Myometrial cell (primary cell): ENCODE measurements around the genes MRPS6 and C21orf140.

GRCh38 chr21:33626176-33626508 is 15.4 kb downstream of the CRYZL1 start:
- RAMPAGE, long total RNA: no peak

DNA sequence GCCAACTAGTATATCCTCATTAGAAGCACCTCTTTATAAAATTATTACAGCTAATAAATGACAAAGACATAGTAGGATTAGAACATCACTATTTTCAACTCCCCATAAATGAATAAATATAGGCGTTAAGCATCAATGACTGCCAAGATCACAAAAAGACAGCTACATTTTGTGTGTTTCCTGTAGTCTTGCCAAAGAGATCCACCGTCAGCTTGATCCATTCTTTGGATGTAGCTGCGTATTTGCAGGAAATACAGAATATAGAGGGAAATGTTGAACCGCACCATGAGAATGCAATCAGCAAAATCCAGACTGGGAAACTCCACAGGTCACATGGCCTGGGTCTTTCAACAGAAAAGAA is 102.6 kb downstream of the ITSN1 start:
- RAMPAGE, long total RNA: no peak

DNA sequence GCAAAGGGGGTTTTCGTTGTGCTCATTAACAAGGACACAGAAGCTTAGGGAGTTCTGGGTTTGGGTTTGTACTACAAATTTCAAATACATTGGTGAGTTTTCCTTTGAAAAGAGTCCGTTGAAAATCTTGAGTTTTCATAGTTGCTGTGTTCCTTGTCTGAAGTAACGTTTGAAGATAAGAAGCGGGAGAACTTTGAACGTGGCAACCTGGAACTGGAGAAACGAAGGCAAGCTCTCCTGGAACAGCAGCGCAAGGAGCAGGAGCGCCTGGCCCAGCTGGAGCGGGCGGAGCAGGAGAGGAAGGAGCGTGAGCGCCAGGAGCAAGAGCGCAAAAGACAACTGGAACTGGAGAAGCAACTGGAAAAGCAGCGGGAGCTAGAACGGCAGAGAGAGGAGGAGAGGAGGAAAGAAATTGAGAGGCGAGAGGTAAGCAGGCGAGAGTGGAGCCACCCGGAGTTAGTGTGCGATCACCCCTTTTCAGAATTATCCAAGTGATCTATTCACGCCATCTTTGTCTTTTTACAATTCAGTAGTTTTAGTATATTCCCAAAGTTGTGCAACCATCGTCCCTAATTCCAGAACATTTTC is 129.7 kb downstream of the ITSN1 start:
- RAMPAGE, long total RNA: no peak

DNA sequence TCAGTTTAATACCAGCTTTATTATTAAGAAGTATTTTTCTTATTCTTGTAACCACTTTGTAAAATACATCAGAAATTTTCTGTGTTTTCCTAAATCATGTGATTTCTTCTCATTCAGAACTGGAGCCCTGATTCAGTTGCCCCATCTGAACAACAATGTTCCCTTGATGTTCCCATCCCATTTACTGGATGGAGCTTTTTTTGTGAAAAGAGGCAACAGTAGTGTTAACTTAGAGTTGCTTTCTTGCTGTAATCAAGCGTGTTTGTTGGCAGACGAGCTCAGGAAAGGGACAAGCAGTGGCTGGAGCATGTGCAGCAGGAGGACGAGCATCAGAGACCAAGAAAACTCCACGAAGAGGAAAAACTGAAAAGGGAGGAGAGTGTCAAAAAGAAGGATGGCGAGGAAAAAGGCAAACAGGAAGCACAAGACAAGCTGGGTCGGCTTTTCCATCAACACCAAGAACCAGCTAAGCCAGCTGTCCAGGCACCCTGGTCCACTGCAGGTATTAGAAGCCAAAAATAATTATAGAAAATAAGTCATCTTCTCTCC is 118.4 kb downstream of the ATP5PO start:
- RAMPAGE, long total RNA: no peak

DNA sequence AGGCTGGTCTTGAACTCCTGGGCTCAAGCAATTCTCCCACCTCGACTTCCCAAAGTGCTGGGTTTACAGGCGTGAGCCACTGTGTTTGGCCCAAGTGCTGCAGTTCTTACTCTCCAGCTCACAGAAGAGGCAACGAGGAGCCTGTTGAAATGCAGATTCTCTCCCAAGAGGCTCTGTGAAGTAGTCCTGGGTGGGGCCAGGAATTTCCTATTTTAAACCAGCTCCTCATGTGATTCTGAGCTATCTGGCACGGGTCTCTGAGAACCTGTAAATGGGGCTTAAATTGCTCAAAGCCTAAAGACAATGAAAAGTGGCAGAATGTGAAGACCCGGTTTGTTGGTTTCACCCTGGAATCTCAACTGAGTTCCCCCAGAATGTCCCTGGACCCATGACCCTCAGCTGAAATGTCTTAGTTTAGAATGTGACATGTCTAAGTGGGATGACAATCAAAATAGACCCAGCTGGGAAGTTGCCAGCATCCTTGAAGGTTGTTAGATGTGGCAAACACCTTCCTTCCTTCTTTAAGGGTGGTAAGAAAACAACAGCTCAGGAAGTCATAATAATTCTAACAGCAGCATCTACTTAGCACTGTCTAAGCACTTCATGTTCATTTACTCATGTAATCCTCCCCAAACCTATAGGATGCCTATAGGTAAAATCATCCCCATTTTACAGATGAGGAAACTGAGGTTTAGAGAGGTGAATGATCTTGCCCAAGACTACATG is 20.8 kb upstream of the ATP5PO start:
- RAMPAGE, long total RNA: no peak

DNA sequence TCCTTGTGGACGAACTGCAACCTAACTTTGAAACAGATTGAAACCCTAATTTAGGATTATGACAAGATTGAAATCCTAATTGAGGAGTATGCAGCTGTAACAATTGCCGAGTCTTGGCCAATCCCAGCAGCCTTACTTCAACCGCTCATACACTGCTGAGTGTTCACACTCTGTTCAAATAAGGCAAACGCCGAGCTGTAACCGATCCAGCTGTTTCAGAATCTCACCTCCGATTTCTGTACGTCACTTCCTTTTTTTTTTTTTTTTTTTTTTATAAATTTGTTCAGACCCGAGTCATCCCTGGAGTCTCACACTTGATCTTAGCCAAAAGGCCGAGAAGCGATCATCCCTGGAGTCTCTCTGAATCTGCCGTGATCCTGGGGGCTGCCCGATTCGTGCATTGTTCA is 22.3 kb upstream of the ATP5PO start:
- RAMPAGE, long total RNA: no peak

GRCh38 chr21:33948154-33949156 is 32.9 kb upstream of the ATP5PO start:
- RAMPAGE, long total RNA: no peak

DNA sequence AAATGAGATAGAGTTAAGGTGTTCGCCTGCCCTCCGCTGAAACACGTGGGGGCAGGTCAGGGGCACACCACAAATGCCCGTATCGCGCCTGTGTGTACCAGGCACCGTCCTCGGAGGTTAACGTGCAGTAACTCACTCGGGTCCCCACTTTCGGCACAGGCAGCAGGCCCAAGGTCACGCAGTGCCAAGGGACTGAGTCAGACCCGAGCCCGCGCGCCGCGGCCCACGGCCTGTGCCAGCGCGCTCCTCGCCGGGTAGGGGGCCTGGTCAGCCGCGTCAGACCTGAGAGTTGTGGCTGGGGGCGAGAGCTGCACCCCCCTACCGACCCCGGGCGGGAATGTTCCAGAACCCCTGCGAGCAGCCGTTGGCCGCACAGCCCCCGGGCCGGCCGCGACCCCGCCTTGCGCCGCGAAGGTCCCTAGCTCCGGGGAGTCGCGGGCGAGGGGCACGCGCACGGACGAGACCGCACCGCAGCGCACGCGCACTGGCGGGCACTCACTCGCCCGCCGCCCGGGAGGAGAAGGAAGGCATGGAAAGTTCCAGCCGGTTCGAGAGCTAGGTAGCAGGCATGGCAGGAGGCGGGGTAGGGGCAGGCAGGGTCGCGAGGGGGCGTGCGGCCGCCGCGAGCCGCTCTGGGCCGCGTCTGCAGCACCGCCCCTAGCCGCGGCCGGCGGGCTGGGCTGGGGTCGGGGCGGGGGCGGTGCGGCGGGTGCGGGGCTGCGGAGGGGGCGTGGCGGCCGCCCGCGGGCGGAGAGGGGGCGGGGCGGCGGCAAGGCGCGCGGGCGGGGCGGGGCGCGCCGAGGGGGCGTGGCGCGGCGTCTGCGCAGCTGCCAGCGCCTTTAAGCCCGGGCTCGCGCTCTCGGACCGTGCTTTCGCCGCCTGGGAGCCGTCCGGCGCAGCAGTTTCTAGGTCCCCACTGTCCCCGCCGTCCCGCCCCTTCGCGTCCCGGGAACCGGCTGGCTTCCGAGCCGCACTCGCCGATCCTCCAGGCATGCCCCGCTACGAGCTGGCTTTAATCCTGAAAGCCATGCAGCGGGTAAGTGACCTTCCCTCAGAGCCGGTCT is at the start of gene MRPS6:
MRPS6 (plus strand) TSS at position 869 of the 1,064 bp plus-strand sequence.
- RAMPAGE, long total RNA: start-site peak on the plus strand centred at position 923 of the sequence, 115 bp wide, 972 and 133 reads in 2 replicates

GRCh38 chr21:34198236-34198418 is 124.7 kb downstream of the MRPS6 start:
- RAMPAGE, long total RNA: no peak

DNA sequence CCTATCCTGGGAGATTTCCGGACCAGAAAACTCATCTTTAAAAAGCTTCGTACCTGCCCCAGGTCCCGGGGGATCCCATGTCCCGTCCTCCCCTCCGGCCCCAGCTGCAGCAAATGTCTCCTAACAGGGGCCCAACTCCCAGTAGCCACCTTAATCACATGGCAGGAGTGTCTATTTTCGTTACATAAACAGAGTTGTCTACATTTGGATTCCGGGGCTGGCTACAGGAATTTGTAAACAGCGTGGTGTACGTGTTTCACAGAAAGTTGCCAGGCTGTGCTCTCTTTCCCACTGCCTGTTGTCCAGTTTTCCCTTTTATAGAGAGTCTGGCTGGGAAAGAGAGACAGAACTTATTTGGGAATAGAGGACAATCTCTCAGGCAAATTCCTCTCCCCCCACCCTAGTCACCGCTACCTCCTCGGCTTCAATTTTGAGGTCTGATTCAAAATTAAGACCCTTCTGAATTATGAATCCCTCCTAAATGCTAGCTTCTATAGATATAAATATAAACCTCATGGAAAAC is 17.8 kb upstream of the KCNE2 start:
- RAMPAGE, long total RNA: no peak

GRCh38 chr21:34401014-34401450 is at the start of gene C21orf140:
Gene C21orf140 (minus strand): TSS chr21:34401072.
- RAMPAGE, long total RNA: no peak

DNA sequence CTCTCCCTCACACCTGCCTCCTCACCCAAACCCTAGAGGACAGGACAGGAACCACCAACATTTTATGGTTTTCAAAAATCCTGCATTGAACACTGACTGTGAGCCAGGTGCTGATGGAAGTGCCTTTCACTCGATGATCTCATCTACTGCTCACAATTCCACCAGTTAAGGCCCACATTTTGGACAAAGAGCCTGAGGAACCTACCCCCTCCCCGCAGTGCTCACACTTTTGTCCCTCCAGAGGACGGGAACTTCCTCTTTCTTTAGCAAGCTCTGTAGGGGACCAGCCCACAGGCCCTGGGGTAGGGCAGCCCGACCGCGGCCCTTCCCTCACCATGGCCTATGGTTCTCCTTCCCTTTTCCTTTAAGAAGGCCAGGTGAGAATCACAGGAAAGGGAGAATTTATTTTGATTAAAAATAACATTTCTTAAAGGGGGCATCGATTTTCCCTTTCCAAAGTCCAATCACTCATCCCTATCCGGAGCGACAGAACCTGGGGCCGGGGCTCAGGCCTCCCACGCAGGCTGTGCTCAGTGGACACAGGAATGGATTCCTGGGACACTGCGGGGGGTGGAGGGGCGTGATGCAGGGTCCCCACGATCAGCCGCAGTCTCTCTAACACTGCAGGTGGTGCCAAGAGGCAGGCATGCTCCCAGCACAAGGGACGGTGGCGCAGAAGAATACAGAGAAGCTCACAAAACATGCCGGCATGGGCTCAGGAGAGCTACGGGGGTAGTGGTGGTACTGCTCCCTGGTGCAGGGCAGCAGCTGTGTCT is 8.9 kb upstream of the KCNE1 start:
- RAMPAGE, long total RNA: no peak

DNA sequence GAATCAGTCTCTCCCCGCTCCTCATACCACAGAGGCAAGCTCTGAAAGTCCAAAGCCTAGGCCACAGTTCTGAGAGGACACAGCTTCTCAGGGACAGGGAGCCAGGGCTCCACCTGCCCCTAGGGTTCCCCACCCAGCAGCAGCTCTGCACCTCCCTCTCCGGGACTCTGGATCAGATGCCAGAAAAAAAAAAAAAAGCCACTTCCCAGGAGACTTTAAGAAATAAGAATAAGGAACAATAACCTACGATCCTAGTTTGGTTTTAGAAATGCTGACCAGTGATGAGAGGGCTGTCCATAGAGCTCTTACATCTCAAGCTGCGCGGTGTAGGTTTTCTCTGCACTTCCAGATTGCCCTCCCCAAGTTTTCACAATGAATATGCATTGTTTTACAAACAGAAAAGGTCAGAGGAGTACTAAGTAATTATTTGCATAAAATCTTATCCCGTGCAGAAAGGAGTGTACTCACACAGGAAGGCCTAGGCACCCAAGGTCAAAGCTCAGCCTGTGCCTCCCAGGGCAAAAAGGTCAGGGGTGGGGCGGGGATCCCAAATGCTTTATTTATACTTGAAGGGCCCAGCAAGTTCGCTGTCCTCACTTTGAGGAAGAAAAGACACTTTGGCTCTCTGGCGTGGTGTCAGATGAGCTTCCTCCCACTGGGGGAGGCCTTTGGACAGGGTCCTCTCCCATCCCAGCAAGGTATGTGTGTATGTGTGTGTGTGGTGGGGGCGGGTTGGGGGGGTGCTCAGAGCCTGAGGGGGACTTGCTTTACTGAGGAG is 10.2 kb upstream of the KCNE1 start:
- RAMPAGE, long total RNA: no peak

DNA sequence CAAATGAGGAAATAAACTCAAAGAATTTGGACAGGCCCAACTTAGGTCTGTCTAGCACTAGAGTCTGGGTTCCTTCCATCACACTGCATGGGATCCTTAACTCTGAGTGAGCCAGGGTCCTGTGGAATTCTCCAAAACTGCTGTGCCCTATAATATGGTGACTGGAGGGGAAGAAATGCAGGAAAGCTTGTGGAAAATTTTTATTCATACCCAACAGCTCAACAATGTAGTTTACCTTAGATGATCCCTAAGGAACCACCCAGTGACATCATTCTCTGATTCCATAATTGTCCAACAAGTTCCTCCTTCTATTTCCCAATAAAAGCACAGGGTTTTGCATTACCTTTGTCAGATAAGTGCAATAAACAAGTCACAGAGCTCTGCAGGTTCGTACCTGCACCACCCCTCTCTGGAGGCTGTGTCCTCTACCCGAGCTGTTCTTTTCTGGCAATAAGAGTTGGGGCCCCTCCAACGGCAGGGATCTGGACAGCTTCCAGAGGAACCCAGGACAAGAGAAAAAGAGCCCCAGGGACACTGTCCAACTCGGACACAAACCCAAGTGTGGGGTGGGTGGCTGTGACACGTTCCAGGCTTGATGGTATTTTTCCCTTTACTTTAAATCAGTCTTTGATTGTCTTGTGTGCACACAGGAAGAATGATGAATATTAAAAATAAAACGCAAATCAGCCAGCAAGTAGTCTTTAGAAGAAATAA is 38.9 kb downstream of the RCAN1 start:
- RAMPAGE, long total RNA: no peak

- RAMPAGE, long total RNA: no peak
Measured at GRCh38 chr21:34790101-34790892, 121.5 kb downstream of the CLIC6 start.

DNA sequence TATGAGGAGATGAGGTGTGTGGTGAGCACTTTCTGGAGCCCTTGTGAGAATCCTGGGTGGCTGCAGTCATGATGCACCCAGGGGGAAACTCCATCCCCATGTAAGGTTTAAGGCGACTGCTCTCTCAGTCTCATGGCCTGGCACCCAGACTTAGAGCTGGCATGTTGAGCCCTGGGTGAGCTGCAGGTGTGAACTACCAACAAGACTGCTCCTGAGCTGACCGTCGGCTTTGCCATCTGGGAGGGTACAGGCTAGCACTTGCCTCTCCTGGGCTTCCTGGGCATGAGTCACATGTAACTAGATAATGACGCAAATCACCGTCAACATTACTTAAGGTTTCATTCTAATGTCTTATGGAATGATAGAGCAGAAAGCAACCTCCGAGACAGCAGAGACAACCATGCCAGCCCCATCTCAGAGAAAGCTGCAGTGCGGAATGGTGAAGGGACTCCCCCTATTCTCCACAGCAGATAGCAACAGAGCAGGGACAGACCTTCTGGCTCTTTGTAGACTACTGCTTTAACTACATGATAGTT is 144.7 kb downstream of the CLIC6 start:
- RAMPAGE, long total RNA: no peak

DNA sequence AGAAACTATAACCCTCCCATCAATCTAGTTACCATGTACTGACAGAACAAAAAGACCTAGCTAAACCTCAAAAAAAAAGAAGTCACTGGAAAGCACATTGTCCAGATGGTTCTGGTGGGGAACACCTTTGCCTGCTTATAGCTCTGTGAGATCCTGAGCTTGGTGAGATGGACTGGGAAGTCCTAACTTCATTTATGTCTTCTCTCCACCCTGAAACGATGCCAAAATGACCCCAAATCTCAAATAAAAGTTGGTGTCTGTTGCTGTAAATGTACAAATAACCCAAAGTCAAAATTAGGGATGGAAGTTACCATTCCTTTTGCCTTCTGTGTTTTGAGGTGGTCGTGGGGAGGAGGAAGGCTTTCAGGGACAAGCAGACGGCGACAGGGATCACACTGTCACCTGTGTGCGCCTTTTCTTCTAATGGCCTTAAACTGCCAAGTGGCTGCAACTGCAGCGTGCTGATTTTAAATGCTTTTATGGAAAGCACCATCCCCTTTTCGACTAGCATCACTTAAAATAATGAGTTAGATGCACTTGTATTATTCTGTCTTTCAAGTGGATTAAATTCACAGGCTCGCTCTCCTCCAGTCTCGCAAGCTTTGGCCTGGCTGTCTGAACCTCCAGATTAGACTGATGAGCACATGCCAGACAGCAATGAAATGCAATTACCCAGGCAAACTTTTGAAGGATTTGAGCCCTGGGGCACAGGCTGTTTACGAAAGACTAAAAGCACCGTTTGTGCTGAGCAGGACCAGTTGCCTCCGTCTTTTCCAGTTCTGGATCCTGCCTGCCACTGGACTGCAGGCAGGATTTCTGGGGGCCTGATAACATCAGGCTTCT is 145.4 kb downstream of the CLIC6 start:
- RAMPAGE, long total RNA: no peak

DNA sequence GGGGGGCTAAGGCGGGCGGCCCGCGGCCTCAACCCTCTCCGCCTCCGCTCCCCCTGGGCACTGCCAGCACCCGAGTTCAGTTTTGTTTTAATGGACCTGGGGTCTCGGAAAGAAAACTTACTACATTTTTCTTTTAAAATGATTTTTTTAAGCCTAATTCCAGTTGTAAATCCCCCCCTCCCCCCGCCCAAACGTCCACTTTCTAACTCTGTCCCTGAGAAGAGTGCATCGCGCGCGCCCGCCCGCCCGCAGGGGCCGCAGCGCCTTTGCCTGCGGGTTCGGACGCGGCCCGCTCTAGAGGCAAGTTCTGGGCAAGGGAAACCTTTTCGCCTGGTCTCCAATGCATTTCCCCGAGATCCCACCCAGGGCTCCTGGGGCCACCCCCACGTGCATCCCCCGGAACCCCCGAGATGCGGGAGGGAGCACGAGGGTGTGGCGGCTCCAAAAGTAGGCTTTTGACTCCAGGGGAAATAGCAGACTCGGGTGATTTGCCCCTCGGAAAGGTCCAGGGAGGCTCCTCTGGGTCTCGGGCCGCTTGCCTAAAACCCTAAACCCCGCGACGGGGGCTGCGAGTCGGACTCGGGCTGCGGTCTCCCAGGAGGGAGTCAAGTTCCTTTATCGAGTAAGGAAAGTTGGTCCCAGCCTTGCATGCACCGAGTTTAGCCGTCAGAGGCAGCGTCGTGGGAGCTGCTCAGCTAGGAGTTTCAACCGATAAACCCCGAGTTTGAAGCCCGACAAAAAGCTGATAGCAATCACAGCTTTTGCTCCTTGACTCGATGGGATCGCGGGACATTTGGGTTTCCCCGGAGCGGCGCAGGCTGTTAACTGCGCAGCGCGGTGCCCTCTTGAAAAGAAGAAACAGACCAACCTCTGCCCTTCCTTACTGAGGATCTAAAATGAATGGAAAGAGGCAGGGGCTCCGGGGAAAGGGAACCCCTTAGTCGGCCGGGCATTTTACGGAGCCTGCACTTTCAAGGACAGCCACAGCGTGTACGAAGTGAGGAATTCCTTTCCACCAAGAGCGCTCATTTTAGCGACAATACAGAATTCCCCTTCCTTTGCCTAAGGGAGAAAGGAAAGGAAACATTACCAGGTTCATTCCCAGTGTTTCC is 158.2 kb downstream of the RUNX1 start:
- RAMPAGE, long total RNA: no peak

DNA sequence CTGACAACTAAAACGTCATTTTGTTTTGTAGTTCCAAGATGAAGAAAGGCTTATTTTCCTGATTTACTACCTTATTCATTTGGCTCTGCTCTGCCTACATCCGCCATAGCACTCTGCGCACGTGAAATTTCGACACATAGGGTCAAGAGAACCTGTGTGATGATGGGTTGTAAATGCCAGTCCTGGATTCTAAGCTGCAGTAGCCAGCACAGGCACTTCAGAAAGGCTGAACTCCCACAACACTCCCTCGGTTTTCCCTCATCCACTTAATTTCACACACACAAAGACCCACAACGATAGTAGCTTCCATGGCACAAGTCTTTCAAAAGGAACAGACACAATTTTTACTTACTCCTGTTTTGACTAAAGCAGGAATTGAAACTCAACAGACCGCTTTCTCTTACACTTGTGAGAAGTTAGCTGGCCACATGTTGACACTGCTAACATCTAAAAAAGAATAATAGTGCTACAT is 1.3 kb upstream of the RUNX1 start:
- RAMPAGE, long total RNA: no peak

DNA sequence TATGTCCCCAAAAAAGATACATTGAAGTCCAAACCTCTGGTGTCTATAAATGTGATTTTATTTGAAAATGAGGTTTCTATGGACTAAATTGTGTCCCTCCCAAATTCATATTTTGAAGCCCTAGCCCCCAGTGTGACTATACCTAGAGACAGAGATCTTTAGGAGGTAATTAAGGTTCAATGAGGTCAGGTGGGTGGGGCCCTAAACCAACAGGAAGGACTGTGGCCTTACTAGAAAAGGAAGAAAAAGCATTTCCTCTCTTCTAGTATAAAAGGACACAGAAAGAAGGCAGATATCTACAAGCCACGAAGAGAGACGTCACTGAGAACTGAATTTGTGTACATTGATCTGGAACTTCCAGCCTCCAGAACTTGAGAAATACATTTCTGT is 123.1 kb upstream of the RUNX1 start:
- RAMPAGE, long total RNA: no peak